Epidermal melanocyte (primary cell): ENCODE results near the genes PCDHB13, SLC25A2, PCDHGA3, PCDHGB3 and PCDHGB7.

GRCh38 chr5:140977967-140978697 is 11.9 kb downstream of the PCDHAC2 start:
- RRBS = no CpG with 5 or more reads among the region's 3 CpGs

DNA sequence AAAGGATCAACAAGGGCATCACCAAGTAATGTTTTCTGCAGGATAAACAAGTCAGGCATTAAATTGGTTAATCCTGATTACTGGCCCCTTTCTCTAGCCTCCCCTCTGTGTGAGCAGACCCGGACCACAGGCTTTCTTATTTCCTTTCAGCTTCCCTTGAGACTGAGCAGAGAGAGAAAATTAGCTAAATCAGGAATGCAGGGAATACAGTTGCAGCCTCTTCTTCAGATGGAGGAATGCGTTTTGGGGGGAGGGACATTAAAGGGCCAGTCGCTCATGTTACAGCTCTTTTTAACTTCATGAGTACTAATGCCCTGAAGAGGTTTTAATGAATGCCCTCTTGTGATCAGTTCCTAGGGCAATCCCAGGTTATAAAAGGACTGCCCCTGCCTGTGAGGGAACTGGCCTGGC is 19.9 kb downstream of the PCDHAC2 start:
- RRBS = no CpG with 5 or more reads among the region's 3 CpGs

DNA sequence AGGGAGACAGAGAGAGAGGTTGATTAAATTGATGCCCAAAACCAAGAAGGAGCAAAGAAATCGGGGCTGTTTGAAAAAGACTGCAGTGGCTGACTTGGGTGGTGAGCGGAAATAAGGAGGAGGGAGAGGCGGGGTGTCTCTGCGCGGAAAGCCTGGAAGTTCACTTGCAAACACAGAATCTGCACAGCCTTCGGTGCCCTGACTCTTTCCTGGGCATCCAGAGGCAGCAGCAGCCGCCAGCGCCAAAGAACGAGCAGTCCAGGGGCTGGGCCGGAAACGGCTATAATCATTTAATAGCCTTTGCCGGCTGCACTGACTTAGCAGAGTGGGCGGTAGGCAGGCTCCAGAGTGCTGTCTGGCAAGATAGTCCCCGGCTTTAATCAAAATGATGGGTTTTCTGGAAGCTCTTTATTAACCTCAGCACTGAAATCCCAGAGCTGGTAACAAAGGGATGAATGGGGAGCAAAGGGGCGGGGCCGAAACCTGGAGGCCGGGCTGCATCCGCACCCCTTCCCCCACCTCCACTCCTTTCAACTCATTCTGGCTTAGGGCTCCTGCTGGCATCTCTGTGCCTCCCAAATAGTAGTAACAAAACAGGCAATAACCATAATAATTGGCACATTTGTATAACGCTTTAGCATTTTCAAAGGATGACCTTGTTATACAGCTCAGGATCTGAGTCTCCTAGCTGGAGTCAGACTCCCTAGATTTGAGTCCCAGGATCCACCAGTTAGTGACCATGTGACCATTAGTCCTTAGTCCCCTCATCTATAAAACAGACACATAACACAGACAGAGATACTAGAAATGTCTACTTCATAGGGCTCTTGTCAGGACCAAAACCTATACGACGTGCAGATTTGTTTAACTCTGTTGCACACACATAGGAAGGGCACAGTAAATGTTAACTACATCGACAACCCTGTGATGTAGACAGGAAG is 35.8 kb downstream of the PCDHAC2 start:
- RRBS = 6% methylated on average over 3 of the region's 22 CpGs

- RRBS = no CpG with 5 or more reads among the region's 10 CpGs
Observed at GRCh38 chr5:141009437-141010038, 41.6 kb upstream of the PCDHB1 start.

DNA sequence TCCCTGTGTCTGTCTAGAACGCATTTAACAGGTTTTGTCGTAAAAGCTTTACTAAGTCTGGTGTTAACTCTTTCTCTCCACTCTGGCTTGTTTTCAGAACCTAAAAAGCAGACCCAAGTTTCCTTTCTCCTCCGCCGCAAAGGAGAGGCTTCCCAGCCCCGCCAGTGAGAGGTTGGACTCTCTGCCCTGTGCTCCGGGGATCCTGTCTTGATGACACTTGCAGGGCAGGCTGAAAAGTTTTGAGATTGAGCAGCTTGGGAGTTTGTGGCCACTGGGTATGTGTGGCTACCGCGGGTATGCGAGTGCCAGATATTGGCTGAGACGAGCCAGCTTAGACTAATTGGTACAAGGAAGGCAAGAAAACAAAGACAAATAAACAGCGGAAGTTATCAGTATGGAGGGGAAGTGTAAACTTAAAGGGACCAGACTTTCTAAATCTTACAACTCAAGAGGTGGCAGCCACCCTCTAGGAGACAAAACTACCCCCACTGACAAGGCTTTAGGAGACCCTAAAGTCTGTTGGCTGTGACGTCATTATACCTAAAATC is 41.0 kb upstream of the PCDHB1 start:
- RRBS = no CpG with 5 or more reads among the region's 12 CpGs

DNA sequence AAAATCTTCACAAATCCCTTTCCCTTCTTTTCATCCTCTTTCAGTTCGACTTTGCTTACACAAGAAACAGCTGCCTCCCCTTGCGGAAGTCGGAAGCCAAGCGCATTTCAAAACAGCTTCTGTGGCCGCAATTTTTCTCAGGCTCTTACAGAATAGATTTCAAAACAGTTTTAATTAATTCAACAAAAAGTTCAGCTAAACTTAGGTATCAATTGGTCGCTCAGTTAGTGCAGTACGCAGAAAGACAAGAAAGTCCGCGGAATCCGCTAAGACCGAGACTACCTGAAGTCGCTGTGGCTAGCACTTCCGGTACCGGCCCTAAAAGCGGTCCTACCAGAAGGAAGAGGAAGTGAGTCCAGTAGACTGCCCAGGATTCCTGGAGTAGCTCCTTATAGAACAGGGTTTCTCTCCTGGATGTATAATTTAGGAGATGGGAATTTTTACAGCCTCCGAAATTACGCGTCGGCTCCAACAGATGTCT is 16.7 kb upstream of the PCDHB2 start:
- RRBS = no CpG with 5 or more reads among the region's 19 CpGs

GRCh38 chr5:141213871-141214187 is at the start of gene PCDHB13:
Gene PCDHB13 (plus strand): TSS chr5:141213919.
- RRBS = no CpG with 5 or more reads among the region's 9 CpGs

DNA sequence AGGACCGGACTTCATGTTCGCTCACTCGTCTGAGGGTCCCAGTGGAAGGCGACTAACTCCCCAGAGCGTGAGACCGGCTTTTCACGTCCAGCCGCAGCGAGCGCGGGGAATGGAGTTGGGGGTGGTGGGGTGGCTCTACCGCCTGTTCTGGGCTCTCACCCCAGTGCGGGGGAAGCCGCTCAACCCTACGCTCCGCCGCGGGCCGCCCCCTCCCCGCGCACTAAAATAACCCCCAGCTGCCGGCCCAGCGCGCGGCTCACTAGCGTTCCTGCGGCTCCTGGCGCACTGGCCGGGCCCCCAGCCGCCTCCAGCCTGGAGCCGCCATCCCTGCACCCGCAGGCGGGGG is at the start of gene SLC25A2:
Gene SLC25A2, minus strand, starts transcription at position 199 of the 346 bp plus-strand sequence.
- RRBS = 47% methylated on average over 14 of the region's 33 CpGs

GRCh38 chr5:141318676-141319373 is 1.8 kb downstream of the TAF7 start:
- RRBS = no CpG with 5 or more reads among the region's 4 CpGs

DNA sequence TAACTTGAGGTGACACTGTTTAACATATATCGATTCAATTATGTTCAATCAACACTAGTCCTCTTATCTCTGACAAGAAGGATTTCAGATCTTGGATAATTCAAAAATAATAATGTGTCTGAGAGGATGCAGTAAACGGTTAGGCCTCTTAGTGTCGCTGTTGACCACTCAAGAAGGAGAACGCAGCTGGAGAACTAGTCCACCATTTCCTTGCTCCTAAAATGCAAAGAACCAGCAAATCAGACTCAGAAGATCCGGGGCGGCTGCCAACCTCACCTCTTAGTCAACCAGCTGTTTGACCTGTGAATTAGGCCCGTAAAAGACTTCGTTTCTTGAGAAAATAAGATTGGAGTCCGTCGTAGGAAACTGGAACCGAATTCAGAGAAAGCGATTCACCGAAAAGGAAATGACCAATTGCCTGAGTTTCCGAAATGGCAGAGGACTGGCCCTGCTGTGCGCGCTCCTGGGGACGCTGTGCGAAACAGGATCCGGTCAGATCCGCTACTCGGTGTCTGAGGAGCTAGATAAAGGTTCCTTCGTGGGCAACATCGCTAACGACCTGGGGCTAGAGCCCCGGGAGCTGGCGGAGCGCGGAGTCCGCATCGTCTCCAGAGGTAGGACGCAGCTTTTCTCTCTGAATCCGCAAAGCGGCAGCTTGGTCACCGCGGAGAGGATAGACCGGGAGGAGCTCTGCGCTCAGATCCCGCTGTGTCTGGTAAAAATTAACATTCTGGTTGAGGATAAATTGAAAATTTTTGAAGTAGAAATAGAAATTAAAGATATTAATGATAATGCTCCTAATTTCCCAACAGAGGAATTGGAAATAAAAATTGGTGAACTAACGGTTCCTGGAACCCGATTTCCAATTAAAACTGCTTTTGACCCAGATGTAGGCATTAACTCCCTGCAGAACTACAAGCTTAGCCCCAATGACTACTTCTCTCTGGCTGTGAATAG is at the start of gene PCDHGA3:
Gene PCDHGA3, plus strand, starts transcription at position 202 of the 957 bp plus-strand sequence.
- RRBS = 15% methylated on average over 6 of the region's 40 CpGs

GRCh38 chr5:141369939-141370361 is at the start of gene PCDHGB3:
Gene PCDHGB3 (plus strand): TSS chr5:141370242.
- RRBS = no CpG with 5 or more reads among the region's 8 CpGs

- RRBS = 13% methylated on average over 2 of the region's 55 CpGs
Observed at GRCh38 chr5:141417509-141418479, at the start of gene PCDHGB7. Gene PCDHGB7 (plus strand): TSS chr5:141417677.

GRCh38 chr5:141506621-141507594 is 18.0 kb downstream of the PCDHGC5 start:
- RRBS = no CpG with 5 or more reads among the region's 7 CpGs

DNA sequence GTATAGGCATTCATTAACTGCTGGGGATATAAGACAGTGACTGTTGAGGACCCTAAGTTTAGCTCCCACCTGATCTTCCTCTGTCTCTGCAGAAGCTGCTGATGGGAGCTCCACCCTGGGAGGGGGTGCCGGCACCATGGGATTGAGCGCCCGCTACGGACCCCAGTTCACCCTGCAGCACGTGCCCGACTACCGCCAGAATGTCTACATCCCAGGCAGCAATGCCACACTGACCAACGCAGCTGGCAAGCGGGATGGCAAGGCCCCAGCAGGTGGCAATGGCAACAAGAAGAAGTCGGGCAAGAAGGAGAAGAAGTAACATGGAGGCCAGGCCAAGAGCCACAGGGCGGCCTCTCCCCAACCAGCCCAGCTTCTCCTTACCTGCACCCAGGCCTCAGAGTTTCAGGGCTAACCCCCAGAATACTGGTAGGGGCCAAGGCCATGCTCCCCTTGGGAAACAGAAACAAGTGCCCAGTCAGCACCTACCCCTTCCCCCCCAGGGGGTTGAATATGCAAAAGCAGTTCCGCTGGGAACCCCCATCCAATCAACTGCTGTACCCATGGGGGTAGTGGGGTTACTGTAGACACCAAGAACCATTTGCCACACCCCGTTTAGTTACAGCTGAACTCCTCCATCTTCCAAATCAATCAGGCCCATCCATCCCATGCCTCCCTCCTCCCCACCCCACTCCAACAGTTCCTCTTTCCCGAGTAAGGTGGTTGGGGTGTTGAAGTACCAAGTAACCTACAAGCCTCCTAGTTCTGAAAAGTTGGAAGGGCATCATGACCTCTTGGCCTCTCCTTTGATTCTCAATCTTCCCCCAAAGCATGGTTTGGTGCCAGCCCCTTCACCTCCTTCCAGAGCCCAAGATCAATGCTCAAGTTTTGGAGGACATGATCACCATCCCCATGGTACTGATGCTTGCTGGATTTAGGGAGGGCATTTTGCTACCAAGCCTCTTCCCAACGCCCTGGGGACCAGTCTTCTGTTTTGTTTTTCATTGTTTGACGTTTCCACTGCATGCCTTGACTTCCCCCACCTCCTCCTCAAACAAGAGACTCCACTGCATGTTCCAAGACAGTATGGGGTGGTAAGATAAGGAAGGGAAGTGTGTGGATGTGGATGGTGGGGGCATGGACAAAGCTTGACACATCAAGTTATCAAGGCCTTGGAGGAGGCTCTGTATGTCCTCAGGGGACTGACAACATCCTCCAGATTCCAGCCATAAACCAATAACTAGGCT is 22.4 kb downstream of the PCDHGC5 start:
- RRBS = no CpG with 5 or more reads among the region's 16 CpGs

- RRBS = no CpG with 5 or more reads among the region's 21 CpGs
Observed at GRCh38 chr5:141557569-141558850, 60.8 kb downstream of the DIAPH1 start.

DNA sequence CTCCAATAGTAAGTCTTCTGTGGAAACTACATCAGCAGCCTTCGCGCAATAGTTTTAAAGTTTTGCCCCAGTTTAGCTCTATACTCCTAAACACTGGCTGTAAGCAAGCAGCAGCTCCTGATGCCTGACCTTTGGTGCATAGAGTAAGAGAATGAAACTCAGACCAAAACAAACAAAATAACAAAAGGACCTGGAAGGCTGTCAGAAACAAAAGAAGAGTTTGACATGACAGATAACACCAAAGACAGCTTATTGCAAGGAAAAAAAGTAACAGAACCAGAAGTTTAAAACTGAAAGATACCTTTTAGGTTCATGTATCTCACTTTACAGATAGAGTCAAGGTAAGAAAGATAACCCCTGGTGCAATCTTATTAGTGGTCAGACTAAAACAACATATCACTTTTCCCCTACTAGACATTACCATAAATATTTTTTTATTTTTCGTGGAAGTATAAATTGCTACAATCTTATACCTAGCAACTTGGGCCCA is 54.2 kb downstream of the DIAPH1 start:
- RRBS = no CpG with 5 or more reads among the region's 3 CpGs

GRCh38 chr5:141583453-141583694 is 35.4 kb downstream of the DIAPH1 start:
- RRBS = no CpG with 5 or more reads among the region's 2 CpGs

DNA sequence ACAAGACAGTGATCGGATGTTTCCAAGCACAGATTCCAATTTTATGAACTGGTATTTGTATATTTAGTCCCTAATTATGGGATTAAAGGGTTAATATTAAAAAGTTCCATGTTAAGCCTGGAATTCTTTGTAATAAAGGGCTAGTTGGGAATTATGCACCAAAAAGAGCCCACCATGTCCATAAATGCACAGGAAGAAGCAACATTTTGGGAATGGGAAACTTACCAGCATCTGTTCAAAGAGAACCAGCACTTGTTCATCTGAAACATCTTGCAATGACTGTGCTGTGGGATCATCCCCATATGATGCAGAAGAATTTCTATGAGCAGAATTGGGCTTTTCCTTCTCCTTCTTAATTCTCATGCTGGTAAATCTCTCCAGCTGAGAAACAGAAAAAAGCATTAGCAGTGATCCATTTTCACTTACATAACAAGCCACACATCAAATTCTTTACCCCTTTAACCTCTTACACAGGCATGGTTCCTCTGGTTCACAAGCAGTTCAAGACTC is 31.9 kb downstream of the DIAPH1 start:
- RRBS = no CpG with 5 or more reads among the region's 1 CpG

- RRBS = no CpG with 5 or more reads among the region's 5 CpGs
Observed at GRCh38 chr5:141795161-141795697, 83.0 kb downstream of the PCDH1 start.

- RRBS = 5% methylated on average over 4 of the region's 46 CpGs
Observed at GRCh38 chr5:141850179-141850949, 27.8 kb downstream of the PCDH1 start.